ENCODE data around the genes CDH7, CDH19, CCDC102B and C18orf63.

DNA sequence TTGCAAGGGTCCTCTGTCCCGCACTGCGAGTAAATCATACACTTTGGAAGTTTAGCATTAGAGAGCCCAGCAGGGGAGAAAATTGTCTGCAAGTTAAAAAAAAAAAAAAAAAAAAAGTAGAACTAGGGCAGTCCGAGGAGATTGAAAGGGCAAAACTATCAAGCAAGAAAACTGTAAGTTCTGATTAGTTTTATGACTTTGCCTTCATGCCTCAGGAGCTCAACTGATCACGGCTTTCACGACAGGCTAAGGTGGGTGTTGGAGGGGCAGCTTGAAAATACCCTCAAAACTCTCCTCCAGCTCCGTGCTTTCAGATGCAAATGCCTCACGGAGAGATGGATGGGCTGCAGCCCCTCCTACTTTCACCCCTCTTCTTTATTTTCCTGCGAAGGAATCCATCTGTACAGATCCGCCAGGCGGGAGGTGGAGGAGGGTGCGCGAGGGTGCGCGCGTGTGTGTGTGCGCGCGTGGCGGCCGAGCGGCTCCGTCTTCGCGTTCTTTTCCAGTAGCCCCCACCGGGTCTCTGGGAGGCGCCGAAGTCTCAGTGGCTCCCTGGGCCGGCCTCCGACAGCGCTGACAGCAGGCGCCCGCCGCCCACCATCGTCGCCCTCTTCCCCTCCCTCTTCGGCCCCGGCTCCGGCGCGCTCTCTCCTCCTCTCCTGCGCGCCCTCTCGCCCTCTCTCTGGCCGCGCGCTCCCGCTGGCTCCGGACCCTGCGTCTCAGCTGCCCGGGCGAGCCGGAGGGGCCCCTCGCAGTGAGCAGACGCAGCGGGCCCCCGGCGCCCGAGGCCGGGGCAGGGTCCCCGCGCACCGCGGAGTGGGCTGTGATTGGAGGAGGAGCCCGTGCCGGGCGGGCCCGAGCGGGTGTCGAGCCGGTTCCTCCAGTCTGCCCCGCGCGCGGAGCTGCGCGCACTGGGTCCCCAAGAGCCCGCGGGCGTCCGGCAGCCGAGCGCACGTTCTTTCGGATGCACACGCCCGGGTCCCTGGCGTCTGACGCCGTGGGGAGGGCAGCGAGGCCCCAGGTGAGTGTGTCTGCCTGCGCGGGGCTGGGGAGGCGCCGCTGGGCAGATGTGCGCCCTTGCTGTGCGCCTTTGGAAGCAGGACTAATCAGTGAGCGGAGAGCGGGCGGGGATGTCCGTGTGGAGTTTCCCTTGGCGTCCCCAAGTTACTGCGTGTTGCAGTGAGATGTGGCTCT lies at the start of gene CDH7:
Gene CDH7 (plus strand): TSS at position 883 of the 1,194 bp plus-strand sequence.
- PRO-cap, result no peak
- RAMPAGE, long total RNA, 4 experiments, result no peak in any of the 4 experiments

DNA sequence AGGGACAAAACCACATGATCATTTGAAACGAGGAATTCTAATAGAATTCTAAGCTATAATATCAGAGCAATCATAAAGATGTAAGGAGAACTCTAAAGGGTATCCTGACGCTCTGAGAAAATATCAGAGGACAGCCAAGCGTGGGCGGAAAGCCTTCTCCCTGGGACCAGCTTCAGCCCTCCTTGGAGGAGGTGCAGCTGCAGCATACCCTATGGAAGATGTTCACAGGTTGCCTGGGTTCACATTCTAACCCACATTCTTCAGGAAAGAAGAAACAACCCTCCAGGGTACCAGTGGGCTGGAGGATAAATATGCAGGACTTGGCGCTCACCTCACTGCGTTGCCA lies 80.7 kb downstream of the CDH19 start:
- PRO-cap, result no peak
- RAMPAGE, long total RNA, 4 experiments, result no peak in any of the 4 experiments

GRCh38 chr18:66603836-66604448 lies at the start of gene CDH19:
CDH19 (minus strand) TSS chr18:66604090.
- PRO-cap, result bidirectional peak, plus-strand start at chr18:66604237, minus-strand start at chr18:66604088
- RAMPAGE, long total RNA, 4 experiments, result start-site peak on the minus strand in 4 of 4 experiments, at chr18:66604059-66604148 at its widest, 19 to 1,104 reads per replicate

DNA sequence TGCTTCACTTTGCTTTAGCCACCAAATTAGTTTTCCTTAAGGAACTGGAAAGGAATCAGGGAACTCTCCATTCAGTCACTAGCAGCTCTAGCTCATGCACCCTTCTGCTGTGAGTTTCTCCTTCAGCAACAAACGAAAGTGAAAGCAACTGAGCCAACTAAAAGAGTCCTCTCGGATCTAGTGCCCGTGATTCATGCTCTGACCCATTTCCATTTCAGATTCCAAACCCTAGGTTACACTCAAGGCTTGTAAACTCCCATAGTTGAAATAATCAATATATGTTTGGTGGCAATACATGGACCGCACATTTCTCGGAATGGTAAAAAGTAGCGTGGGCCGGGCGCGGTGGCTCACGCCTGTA lies 98.4 kb downstream of the DSEL start:
- PRO-cap, result no peak
- RAMPAGE, long total RNA, 4 experiments, result no peak in any of the 4 experiments

- PRO-cap, result no peak
- RAMPAGE, long total RNA, 4 experiments, result start-site peak on the plus strand in 4 of 4 experiments, at chr18:68798116-68798177 at its widest, 20 to 91 reads per replicate
Measured at GRCh38 chr18:68798007-68798475, at the start of gene CCDC102B. CCDC102B (plus strand) TSS chr18:68798080.

DNA sequence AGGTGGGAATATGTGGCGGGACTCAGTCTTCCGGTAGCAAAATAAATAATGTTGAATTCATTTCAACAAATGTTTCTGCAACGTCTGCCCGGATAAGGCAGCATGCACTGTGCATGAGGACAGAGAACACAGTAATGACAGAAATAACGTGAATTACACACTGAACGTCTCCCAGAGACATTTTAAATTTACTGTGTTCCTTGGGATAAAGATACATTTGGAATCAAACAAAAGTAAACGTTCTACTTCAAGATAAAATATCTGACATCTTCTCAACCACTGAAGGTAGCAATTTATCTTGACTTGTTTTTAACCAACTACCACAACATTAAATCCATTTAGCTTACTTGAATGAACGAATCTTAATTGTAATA lies 1.2 kb downstream of the SOCS6 start:
- PRO-cap, result no peak
- RAMPAGE, long total RNA, 4 experiments, result no peak in any of the 4 experiments

DNA sequence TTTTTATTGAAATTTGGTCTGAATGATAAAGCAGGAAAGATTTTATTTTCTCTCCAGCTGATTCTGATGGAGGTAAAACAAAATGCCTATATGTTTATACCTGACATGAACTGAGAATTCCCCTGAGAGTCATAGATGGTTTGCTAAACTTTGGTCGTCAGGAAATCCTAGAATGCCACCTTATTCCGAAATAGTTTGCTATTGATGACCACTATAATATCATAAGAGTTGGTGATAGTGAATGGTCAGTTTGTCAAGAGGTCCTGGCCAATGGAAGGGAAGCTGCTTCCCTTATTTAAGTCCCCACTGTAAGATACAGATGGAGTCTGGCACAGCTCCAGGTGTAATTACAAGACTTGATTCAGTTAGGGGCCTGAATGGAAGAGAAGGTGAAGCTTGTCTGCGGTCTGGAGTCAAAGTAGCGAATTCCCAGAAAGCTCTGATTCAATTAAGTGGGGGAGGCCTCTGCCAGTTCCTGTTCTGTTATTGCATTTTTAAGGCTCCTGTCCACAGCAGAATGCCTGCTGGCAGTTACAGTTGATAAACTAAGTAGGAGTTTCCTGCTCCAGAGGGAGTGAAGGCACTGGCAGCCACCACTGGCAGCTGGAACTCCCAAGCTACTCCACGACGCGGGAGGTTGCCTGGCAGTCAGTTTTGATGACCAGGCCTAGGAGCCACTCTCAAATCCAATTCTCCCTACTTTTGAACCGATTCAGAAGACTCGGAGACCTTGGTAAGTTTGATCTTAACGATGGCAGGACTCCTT lies 181.0 kb downstream of the SOCS6 start:
- PRO-cap, result no peak
- RAMPAGE, long total RNA, 4 experiments, result no peak in any of the 4 experiments

DNA sequence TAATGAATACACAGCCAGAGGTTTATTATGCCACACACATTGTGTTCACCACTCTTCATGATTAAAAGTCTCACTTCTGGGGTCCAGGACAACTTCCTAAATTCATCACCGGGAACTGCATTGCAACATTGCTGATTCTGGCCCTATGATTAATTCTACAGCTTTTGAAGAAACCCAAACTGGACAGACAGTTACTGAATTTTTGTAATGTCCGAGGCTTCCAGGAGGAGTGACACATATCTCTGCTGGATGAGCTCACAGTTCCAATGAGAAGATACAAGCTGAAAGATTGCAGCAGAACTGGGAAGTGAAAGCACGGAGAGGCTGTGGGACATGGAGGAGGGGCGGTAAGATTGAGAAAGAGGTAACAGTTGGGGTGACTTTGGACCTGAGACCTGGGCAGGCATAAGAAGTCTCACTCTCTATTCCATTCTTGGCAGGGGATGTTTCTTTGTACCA lies 201.1 kb downstream of the SOCS6 start:
- PRO-cap, result no peak
- RAMPAGE, long total RNA, 4 experiments, result no peak in any of the 4 experiments

- PRO-cap, result no peak
- RAMPAGE, long total RNA, 4 experiments, result no peak in any of the 4 experiments
Measured at GRCh38 chr18:70672441-70673198, 383.8 kb downstream of the SOCS6 start.

GRCh38 chr18:70745620-70745994 lies 456.8 kb downstream of the SOCS6 start:
- PRO-cap, result no peak
- RAMPAGE, long total RNA, 4 experiments, result no peak in any of the 4 experiments

- PRO-cap, result no peak
- RAMPAGE, long total RNA, 4 experiments, result no peak in any of the 4 experiments
Measured at GRCh38 chr18:72869438-72869769, 1.6 kb upstream of the NETO1 start.

DNA sequence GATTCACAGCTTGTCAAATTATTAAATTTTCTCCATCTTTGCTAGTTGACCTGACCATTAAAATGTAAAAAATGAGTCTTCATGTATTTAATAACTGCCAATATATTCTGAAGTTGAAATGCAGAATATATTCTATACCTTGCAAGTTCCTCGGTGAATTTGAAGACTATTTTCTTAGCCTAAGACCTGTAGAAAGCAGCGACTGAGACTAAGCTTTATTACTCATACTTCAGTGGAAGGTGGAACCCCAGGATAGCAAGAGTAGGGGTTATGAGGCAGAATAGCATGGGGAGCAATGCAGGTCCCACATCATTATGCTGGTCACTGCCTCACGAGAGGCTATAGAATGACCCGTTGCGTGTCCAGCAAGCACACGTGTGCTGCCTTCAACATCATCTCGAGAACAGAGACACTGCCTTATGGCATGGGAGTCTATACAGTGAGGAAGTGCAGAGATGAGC lies 135.6 kb upstream of the NETO1 start:
- PRO-cap, result unidirectional peak, minus-strand start at position 210 of the sequence
- RAMPAGE, long total RNA, 4 experiments, result no peak in any of the 4 experiments

DNA sequence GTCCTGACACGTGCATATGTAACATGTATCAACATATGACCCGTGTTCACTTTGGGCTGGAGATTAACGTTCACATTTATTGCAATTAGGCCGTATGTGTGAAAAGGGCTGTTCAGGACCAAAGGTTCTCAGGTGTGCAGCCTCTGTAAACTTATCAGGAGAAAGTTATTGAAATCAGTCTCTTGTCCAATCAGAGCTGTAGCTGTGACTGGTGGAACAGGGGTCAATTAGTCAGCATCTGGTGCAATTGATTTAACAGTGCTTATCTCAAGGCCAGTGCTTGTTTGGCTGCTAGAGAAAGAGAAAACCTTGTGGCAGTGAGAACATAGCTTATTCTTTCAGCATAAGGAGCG lies 66.6 kb downstream of the CYB5A start:
- PRO-cap, result no peak
- RAMPAGE, long total RNA, 4 experiments, result no peak in any of the 4 experiments

GRCh38 chr18:74241616-74241985 lies 50.2 kb downstream of the CYB5A start:
- PRO-cap, result no peak
- RAMPAGE, long total RNA, 4 experiments, result no peak in any of the 4 experiments

DNA sequence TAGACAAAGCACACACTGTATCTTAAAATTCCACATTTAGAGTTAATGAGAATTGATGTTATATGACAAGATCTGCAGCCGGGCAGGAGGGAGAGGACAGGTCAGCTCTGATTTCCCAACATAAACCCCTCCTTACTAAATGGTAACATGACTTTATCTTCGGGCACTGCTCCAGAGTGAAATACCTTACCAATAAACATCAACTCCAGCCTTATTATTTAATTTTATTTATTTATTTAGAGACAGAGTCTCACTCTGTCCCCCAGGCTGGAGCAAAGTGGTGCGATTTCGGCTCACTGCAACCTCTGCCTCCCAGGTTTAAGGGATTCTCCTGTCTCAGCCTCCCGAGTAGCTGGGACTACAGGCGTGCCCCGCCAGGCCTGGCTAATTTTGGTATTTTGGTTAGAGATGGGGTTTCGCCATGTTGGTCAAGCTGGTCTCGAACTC lies 1.7 kb downstream of the CYB5A start:
- PRO-cap, result no peak
- RAMPAGE, long total RNA, 4 experiments, result no peak in any of the 4 experiments

GRCh38 chr18:74315408-74316095 lies at the start of gene C18orf63:
C18orf63 (plus strand) TSS chr18:74315839.
- PRO-cap, result no peak
- RAMPAGE, long total RNA, 4 experiments, result no peak in any of the 4 experiments

DNA sequence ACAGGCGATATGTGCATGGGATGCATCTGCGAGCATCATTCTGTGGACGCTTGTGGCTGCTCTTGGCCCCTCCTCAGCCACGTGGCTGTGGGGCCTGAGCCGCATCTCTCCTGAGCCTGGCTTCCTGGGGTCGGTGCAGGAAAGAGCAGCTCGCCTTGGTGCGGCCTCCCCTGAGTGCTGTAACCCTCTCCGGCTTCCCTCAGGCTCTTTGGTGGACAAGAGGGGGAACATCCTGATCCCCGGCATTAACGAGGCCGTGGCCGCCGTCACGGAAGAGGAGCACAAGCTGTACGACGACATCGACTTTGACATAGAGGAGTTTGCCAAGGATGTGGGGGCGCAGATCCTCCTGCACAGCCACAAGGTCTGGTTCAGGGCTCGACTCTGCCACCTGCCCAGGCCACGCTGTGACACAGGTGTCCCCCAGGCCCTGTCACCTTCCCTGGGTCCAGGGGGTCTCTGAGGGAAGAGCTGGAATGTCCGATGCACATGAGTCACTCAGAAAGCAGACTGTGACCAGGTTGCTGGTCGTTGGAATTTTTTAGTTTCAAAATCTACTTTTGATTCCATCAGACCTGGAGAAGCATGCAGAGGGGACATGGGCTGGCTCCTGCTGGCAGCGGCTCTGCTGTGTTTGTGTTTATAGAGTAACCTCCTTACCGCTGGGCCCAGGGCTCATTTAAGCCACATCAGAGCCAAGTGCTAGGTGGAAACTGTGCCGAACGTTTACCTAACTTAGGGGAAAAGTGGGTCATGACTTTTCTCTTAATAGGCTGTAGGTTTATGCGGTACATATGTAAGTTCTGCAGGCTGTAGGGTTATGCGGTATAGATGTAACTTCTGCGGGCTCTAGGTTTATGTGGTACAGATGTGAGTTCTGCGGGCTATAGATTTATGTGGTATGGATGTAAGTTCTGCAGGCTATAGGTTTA lies 17.5 kb downstream of the CNDP2 start:
- PRO-cap, result no peak
- RAMPAGE, long total RNA, 4 experiments, result no peak in any of the 4 experiments

- PRO-cap, result bidirectional peak, plus-strand start at chr18:74995170, minus-strand start at chr18:74995008
- RAMPAGE, long total RNA, 4 experiments, result no peak in any of the 4 experiments
Measured at GRCh38 chr18:74994916-74995495, 213.9 kb downstream of the PTGR3 start.

DNA sequence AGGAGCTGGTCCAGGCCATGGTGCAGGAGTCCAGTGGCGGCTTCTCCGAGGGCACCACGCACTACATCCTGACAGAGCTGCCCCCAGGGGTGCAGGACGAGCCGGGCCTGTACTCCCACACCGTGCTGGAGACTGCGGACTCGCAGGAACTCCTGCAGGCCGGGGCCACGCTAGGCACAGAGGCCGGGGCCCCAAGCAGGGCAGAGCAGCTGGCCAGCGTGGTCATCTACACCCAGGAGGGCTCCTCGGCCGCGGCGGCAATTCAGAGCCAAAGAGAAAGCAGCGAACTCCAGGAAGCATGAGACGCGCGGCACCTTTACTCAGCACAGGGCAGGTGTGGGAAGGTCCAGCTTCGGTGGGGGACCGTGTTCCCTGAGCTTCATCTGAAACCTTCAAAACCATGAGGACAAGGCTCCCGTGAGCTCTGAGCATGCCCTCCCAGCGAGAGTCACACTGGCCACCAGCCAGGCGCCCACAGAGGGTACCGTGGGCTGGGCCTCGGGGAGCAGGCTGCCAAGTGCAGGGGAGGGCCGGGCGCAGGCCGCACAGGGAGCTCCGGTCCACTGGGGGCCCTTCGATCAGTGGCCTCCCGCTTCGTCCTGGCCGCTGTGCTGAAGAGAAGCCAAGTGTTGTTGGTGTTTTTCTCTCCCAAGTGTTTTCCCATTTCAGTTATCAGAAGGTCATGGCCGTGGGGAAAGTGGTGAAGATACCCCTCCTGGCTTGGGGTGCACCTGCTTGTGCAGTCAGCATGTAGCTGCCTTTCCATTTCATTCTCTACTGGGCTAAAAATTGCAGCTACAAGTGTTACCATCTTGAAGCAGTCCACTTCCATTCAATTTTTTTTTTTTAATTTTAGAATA lies 144.5 kb downstream of the PTGR3 start:
- PRO-cap, result unidirectional peak, minus-strand start at position 63 of the sequence
- RAMPAGE, long total RNA, 4 experiments, result no peak in any of the 4 experiments

DNA sequence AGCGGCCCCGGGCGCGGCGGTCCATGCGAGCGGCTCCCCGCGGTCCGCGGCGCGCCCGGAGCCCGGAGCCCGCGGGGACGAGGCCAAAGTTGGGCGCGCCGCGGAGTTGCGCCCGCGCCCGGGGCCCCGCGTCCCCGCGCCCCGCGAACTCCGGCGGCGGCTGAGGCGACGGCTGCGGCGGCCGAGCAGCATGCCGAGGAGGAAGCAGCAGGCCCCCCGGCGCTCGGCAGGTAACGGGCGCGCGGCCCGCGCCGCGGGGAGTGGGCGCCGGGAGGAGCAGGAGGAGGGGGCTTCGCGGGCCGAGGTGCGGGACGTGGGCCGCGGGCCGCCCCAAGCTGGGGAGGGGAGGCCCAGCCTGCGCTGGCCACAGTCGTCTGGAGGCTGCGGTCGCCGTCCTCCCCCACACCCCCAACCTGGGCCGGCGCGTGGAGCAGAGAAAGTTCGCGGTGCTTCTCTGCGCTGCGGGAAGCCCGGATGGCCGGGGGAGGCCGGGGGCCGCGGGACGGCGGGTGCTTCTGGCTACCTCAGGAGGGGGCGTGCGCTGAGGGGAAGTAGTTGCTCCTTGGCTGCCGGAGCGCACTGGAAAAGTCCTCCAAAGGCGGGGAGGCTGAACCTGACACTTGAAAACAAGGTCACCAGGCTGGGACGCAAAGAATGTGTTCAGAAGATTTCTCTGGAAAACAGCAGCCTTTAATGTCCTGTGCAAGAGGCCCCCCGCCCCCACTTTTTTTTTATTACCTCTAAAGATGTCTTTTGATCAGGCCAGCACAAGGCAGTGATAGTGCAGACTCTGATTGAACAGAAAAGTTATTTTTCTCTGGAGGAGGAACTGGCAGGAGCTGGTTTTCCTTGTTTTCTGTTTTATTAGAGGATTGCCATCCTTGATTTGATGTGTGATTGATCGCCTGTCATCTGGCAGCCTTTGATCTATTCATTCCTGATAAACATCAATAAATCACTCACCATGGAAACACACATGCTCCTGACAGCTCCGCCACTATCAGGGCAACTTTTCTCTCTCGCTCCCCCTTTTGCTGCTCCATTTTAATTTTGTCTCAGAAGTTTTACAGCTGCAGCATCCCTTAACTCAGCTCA lies 1.4 kb downstream of the TSHZ1 start:
- PRO-cap, result unidirectional peak, minus-strand start at position 476 of the sequence
- RAMPAGE, long total RNA, 4 experiments, result start-site peak on the plus strand in 1 of 4 experiments, centred at position 169 of the sequence, 16 reads per replicate